LUHMES (cell line): ENCODE measurements around a stretch of chr1.

DNA sequence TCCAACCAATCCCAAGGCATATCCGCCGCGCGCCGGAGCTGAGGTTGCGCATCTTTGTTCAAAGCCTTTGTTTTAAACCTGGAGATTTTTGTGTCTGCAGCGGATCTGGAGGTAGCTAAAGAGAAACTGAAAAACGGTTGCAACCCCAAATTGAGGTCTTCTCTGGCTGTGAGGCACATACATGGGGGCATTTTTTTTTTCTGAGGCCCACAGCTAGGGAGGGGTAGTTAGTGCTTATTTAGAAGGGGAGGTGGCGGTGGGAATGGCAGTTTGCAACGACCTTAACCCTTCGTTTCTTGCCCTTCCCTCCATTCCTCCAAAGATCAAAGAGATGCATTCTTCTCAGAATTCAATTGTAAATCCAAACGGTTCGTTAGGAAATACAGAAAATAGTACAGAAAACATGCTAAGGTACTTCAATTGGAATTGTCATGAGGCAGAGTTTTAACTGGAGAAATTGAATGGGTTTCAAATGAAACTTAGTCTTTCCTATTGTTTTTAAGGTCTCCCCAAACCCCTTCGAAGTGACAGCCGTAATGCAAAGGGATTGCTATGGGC is 7.0 kb downstream of the H2BC26 start:
- PRO-cap = bidirectional peak, plus-strand start at position 70 of the sequence, minus-strand start outside the sequence

- PRO-cap = no peak
Observed at GRCh38 chr1:228782859-228783931, 47.9 kb downstream of the RHOU start.

- PRO-cap = no peak
Observed at GRCh38 chr1:228830922-228831512, 95.7 kb downstream of the RHOU start.

GRCh38 chr1:228860681-228861291 is 125.5 kb downstream of the RHOU start:
- PRO-cap = no peak

- PRO-cap = no peak
Observed at GRCh38 chr1:228921440-228921900, 186.2 kb downstream of the RHOU start.

DNA sequence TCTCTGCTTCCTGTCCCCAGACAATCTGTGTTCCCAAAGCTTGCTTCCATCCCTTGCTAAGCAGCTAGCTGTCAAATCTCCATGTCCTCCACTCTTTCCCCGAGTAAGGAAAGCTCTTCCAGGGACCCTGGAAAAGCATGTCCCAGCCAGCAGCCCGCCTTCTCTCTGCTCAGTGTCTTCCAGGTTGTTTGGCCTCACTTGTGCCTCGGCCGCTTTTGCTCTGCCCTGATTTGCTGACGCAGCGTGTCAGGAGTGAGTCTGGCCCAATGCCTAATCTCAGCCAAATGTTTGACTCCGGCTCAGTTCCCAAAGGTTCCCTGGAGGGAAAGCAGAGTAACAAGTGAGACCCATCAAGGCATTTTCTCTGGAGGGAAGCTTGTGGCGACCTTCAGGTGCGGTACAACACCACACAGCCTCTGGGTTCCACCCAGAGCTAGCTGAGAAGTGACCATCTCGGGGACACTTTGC is 243.4 kb downstream of the RHOU start:
- PRO-cap = no peak

DNA sequence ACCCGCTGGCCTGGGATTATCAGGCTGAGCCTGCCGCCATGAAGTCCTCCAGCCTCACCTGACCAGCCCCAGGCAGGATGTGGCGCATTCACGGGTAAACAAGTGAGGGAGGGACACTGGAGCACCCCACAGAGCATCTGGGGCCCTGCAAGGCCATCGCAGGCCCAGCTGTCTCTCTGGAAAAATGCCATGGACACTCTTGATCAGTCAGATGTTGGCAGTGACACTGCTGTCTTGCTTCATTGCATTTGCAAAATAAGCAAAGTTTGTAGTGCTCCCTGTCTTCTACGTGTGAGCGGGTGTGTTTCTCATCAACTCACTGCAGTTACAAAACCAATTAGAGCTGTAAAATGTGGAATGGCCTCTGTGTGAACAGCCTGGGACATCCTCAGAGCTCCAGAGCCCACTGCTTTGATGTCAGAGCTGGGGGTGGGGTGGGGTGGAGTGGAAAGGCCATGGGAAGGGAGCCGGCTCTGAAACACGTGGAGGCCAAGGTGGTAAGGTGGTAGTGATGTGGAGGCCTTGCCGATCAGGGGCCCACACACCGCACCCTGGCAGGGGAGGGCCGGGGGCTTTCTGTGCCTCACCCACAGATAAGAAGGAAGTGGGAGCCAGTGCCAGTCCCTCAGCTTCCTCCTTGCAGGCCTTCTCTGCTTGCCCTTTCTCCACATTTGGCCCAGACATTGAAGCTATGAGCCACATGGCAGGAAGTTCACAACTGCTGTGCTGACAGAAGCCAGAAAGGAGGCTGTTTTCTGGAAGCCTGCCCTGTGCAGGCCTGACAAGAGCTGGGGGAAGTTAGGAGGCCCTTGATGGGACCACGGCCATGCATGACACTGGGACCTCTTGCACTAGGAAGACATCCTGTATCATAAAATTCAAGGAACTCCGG is 254.9 kb downstream of the RHOU start:
- PRO-cap = no peak

GRCh38 chr1:229124538-229125469 is 146.1 kb upstream of the RAB4A start:
- PRO-cap = no peak

- PRO-cap = no peak
Observed at GRCh38 chr1:229253186-229253624, 17.7 kb upstream of the RAB4A start.

DNA sequence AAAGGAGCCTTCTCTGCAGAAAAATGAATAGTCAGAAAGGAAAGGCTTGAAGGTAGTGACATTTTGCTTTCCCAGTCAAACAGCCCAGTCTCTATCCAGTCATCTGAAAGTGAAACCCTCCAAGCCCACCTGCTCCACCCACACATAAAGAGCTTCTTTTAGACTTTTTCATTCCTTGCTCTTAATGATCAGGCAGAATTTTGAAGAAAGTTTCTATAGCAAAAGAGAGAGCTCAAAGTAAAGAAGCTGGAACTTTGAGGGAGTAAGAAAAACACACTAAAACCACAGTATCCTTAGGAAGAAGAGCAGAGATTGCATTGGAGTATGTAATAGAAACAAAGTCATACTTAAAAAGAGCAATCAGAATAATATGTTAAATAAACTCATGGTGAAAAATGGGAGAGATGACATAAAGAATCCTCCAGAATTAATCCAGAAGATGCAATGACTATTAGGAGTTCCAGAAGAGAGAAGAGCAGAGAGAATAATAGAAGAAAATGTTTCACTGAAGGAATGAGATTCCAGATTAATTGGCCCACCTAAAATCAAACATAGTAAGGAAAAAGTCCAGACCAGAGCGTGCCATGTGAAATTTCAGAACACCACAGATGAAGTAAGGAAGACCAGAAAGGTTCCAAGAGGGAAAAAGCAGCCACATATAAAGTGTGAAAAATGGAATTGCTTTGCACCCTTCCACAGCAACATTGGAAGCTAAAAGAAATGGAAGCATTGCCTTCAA is 19.7 kb downstream of the RAB4A start:
- PRO-cap = no peak

DNA sequence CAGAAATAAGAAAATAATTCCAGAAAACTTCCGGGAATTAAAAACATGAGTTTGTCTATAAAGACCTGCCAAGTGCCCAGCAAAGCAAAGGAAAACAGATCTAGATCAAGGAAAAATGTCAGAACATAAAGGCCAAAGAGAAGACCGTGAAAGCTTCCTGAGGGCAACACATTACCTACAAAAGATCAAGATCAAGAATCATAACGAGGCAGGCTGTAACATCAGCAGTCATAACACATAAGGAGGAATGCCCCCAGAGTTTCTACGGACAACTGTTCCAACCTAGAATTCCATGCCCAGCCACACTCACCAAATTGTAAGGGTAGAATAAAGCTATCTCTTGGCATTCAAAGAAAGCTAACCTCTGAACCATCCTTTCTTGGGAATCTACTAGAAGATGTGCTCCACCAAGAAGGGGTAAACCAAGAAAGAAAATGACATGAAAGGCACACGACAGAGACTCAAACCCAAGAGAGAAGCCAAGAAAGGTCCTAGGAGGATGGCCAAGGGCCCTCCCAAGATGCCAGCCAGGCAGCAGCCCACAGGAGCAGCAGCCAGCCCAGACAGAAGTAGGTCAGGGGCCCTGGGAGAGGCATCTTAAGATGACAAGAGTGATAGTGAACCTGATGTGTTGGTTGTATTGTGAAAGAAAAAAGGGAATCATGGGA is 3.6 kb downstream of the CCSAP start:
- PRO-cap = no peak

DNA sequence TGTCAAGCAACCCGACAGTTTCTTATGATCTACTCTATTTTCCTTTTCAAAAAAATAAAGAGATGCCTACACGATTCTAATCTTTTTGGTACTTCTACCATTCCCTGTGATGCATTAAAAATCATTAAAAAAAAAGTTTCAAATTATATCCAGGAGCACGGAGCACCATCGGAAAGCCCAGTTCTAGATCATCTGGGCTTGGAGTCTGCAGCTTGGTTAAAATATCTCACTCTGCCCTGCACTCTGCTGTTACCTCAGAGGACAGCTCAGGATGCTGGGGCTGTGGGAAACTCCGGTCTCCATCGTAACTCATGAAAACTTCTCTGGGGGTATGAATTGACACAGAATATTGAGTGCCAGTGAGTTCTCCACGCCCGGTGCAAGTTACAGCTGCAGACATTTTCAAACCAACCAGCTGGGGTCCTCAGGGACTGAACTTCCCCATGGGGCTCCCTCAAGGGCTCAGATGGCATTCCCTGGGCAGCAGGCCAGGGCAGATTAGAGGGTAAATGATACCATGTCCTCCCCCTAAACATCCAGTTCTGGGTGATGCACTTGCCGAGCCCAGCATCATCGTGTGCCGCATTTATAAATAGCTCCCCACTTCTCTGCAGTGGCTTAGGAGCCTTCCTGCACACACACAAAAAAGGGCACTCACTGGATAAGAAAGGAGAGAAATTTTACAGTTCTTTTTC is 27.7 kb upstream of the CCSAP start:
- PRO-cap = no peak

GRCh38 chr1:229406617-229407177 is 27.2 kb downstream of the ACTA1 start:
- PRO-cap = no peak

DNA sequence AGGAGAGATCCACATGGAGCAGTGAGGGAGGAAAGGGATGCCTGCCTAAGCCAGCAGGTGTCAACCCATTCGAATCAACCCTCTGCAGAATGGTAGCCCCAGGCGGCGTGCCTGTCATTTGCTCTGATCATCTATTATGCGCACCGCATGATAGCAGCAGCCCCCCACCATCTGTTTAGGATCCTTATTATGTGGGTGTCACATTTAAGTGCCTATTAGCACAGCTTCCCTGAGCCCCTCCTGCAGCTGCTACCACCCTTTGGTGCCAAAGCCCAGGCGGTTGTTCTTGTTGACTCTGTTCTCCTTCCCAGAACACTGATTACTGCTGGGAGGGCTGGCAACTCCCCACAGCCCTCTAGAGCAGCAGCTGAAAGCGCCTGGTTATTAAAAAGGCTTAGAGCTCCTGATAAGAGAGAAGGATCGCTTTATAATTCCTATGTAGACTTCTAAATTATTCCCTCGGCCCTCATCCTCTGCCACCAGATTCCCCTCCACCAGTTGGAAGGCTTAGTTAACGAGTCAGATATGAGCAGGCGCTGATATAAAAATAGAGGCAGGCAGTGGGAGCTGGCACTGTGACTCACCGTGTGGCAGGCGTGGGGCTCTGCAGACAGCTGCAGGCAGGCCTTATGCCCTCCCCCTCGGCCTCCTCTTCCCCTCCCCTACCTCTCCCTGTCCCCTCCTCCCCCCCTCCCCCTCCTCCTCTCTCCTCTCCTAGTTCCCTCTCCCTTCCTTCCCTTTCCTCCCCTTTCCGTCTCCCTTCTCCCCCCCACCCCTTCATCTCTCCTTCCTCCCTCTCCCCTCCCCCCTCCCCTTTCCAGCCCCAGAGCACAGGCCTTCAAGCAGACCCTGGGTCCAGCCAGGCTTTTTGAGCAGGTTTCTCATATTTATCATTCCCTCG is 23.0 kb downstream of the ACTA1 start:
- PRO-cap = no peak

GRCh38 chr1:229431217-229432512 is 2.2 kb downstream of the ACTA1 start:
- PRO-cap = no peak

- PRO-cap = no peak
Observed at GRCh38 chr1:229563623-229564081, 5.1 kb upstream of the ABCB10 start.

- PRO-cap = no peak
Observed at GRCh38 chr1:229600412-229601202, 25.3 kb downstream of the TAF5L start.

DNA sequence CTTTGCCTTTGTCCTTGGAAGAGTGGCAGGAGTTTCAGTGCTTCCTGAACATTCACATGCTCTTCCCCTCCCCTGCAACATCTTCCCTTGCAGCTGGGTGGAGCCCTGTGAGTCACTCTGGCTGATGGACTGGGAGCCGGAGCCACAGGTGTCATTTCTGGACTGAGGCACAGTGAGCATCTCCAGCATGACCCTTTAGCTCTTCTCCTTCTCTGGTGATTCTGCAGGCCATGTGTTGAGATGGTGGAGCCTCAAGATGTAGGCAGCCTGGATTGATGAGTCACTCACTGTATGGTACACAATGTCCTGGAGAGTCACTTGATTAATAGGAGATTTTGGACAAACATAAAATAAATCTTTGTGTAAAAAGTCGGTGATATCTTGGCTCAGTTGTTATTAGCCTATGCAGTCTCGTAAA is 217.8 kb downstream of the URB2 start:
- PRO-cap = no peak

DNA sequence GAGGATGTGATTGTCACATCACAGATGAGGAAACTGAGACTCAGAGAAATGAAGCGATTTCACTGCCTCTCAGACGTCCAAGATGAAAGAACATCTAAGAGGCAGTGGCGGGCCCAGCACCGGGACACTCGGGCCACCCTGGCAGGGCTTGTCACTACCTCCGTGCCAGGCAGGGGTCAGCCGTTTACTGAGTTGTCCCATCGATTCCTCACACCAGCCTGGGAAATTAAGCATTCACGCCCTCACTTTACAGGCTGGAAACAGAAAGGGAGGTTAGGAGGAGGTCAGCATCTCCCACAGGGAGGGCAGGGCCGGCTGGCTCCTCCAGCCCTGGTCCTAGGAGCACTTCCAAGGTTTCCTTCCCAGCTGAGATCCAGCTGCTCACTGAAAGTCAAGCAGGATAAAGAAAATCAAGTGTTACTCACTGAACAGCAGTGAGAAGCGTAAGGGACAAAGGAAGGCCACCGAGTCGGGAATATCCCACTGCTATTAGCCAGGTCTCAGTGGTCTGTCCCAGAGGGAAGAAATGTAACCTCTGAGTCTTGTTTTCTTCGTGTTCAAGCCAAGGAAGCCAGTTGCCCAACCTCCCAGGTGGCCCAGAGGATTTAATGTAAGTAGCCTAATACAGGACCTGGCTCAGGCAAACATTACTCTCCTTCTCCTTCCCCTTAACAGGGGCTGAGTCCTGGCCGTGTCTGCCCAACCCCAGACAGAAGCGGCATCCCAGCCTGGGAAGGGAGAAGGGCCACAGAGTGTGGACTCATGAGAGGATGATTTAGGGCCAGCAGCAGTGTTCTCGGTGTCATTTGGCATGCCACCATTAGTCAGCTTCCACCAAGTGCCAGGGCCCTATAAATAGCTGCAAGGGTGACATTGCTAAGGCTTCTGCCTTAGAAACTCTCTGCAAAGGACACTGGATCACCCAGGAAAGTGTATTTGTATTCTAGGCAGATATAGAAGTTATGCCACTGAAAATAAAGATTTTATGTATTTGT is 203.2 kb upstream of the GALNT2 start:
- PRO-cap = no peak

DNA sequence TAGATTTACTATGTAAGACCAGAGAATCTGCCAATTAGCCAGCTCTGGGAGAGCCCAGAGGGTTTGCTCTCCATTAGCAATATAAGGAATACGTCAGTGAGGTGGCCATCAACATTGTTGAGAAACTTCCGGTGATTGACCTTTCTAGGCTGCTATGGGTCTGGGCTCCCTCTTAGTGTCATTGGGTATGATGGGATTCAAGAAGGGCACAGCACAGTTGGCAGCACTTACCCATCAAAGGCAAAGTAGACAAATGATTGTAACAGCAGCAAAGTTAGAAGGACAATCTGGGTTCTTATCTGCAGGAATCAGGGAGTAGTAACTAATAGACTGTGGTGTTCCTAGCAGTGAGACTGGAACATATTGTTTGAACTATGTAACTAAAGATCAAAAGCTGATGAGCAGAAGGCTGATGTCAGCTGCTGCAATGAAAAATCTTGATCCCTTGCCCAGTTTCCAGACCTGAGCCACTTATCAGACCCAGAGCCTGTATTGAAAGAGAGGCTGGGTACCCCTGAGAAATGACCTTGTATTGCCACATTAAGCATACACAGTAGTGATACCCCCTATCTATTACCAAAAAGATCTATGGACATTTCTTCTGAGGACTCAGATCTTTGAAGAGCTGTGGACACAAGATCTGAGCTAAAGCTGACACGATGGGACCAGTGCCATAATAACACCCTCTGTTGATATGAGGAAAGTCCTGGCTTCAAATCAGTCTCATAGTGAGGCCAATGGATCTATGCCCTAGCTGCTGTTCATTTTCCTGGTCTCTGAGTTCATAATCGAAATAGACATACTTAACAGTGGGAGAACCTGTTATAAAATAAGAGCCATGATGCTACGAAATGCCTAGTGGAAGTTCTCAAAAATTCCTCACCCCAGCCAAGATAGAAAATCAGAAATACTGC is 178.0 kb upstream of the GALNT2 start:
- PRO-cap = no peak